ENCODE measurements around a stretch of chr6.

- PRO-cap, 2 experiments, result no peak in any of the 2 experiments
These were observed 19.6 kb upstream of the TAGAP start for GRCh38 chr6:159064327-159064940.

GRCh38 chr6:159094379-159094903 lies 49.6 kb upstream of the TAGAP start:
- PRO-cap, 2 experiments, result peak in 2 of 2 experiments; most common plus-strand start chr6:159094746 (in 1); most common minus-strand start chr6:159094666 (in 2)

DNA sequence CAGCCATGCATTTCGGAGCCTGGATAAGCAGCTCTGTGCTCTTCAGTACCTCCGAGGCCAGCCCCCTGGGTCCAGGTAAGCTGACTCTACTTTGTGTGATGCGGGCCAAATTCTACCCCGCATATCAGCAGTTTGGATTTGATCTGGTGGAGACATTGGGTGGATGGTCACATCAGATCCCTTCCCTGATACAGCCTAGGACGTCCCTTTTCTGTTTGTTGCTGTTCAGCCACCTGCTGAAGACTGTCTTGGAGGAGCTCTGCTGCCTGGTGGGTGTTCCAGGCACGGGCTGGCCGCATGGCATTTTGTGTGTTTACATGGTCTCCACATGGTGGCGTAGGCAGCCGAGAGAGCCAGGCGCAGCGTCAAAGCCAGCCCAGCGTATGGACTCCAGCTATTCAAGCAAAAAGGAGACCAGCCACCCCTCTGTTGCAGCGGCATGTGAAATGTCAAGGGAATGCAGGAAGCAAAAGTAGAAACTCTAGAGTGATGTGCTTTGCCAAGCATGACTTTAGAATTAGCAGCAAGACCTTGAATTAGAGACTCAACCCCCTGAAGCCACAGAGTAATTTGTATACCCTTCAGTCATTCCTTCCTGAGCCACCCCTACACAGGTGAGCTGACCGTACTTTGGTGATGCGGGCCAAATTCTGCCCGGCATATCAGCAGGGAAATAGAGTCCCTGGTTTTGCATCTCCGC lies 48.3 kb downstream of the FNDC1 start:
- PRO-cap, 2 experiments, result no peak in any of the 2 experiments

DNA sequence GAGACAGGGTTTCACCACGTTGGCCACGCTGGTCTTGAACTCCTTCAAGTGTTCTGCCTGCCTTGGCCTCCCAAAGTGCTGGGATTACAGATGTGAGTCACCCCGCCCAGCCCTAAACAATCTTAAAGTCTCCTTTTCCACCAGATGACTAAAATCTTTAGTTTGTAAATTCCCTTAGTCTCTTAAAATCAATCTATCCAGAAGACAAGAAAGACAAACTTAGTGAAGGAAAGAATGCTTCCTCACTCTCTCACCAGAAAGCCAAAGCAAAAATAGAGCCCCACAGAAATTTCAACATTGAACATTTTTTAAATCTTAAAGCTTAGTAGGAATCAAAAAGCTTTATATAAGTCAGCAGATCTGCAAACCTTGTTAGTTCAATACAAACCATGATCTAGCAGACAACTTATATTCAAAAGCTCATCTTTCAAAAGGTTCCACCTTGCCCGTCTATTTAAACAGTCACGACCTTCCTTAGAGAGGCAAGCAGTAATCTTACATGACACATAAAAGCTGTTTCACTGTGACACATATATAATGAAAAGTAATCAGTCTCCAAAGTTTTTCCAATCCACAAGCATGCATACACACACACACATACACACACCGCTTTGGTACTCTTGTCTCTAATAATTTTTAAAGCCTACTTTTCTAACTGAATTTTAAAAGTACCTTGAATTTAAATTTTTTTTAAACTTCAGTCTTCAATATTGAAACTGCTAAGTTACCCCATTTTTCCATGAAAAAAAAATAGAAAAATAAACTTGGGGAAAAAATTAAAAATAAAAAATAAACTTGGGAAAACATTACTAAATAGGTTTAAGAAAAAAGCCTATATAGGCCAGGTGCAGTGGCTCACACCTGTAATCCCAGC lies 13.0 kb downstream of the SOD2 start:
- PRO-cap, 2 experiments, result no peak in any of the 2 experiments

DNA sequence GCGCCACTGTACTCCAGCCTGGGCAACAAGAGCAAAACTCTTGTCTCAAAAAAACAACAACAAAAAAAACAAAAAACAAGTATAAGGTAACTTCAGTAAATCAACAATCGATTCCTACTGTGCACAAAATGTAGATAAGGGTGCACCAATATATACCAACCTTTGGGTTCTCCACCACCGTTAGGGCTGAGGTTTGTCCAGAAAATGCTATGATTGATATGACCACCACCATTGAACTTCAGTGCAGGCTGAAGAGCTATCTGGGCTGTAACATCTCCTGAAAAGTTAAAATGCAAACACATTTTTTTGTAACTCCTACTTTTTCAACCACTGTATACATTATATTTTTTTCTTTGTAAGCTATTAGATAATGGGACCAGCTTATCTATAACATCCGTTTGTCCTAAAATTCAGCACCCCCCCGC lies 5.1 kb downstream of the SOD2 start:
- PRO-cap, 2 experiments, result no peak in any of the 2 experiments

DNA sequence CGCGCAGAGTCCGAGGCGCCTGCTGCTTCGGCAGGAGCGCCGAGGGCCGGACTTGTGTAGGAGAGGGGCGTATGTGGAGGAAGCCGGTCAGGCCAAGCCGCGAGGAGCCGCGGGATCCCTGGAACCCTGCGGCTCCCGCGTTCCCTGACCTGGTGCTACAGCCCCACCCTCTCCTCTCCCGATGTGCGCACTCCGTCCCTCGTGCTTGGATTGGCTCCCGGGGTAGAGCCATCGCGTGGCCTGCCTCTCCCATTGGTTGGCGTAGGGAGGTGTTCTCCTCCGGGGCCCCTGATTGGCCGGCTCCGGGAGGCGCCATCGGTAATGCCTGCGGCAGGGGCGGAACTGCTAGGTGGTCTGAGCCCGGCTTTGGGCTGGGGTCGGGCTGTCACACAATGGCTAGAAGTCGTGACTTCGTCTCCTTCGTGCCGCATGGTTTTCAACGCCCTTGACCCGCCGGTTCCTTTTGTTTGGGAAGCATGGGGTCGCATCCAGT lies 363 bp downstream of the ACAT2 start:
- PRO-cap, 2 experiments, result peak in 2 of 2 experiments; most common plus-strand start position 318 of the sequence (in 1); most common minus-strand start position 157 of the sequence (in 1)

DNA sequence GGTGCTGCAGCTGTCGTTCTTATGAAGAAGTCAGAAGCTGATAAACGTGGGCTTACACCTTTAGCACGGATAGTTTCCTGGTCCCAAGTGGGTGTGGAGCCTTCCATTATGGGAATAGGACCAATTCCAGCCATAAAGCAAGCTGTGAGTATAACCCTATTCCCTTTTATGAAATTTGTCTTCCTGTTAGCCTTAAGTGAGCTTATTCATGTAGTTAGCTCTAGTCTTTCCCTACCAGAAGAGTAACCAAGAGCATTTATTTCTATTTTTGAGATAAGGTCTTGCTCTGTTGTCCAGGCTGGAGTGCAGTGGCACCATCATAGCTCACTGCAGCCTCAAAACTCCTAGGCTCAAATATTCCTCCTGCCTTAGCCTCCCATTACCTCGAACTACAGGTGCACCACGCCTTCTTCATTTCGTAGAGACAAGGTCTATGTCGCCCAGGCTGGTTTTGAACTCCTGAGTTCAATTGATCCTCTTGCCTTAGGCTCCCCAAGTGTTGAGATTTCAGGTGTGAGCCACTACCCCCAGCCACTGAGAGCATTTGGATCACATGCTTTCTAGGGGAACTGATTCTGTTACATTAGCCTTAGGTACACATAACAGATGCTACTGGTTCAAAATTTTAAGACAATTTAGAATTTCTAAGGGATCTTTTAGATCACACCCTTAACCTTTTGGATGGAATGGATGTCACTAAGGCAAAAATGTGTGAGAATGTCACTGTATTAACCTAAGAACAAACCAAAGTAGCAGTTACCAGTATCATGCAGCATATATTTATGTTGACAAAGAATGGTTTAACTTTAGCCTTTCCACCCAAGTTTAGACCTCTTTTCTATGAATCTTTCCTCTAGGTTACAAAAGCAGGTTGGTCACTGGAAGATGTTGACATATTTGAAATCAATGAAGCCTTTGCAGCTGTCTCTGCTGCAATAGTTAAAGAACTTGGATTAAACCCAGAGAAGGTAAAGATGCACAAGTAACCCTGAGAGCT lies 11.8 kb downstream of the TCP1 start:
- PRO-cap, 2 experiments, result no peak in any of the 2 experiments

- PRO-cap, 2 experiments, result peak in 2 of 2 experiments; most common plus-strand start chr6:159788900 (in 1); most common minus-strand start chr6:159788868 (in 2)
These were observed 558 bp downstream of the TCP1 start for GRCh38 chr6:159788752-159789335.

- PRO-cap, 2 experiments, result peak in 1 of 2 experiments; most common plus-strand start chr6:159929985 (in 1); most common minus-strand start chr6:159929885 (in 1)
These were observed 39.0 kb downstream of the MAS1 start for GRCh38 chr6:159929722-159930173.

DNA sequence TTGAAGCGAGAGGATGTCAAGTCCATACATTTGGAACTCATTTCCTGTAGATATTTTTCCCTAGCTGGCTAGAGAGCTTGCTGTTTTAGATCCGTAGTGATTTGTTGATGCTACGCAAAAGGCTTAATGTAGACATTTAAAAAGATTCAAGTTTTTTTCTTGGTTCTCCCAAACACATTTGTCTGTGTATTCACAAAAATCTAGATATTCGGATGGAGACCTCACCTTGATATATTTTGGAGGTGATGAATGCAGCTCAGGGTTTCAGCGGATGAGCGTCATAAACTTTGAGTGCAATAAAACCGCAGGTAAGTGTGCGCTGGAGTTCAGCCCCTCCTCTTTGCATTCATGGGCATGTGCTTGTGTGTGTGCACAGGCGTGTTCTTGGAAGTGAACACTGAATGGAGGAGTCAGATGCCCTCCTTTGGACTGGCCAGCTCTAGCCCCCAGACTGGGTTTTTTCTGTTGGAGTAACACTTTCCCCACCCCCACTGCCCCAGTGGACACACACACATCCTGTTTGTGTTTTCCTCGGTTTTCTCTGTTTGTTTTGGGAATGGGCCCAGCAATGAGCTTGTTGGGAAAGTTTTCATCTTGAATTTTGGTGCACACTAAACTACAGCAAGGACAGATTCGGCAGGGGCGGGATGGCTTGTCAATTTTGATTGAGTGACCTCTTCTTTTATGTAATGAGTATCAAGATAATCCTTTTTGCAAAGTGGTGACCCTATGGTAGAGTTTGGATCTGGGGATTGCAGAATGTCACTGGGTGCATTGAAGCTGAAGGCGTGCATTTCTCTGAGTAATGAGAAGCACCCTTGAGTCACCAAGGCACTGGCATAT lies 65.6 kb downstream of the IGF2R start:
- PRO-cap, 2 experiments, result no peak in any of the 2 experiments

DNA sequence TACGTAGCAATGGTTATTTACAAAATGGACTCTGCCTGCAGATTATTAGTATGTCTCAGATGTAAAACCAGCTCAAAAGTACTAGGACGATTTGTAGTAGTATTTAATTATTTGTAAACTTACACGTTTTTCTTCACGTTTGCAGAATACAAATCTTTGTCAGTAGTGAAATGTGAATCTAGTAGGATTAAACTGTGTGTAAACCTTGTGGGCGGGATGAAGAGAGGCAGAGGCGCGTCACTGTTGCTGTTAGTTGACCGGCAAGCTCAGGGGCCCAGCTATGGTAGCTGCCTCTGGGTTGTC lies 69.5 kb downstream of the IGF2R start:
- PRO-cap, 2 experiments, result no peak in any of the 2 experiments

DNA sequence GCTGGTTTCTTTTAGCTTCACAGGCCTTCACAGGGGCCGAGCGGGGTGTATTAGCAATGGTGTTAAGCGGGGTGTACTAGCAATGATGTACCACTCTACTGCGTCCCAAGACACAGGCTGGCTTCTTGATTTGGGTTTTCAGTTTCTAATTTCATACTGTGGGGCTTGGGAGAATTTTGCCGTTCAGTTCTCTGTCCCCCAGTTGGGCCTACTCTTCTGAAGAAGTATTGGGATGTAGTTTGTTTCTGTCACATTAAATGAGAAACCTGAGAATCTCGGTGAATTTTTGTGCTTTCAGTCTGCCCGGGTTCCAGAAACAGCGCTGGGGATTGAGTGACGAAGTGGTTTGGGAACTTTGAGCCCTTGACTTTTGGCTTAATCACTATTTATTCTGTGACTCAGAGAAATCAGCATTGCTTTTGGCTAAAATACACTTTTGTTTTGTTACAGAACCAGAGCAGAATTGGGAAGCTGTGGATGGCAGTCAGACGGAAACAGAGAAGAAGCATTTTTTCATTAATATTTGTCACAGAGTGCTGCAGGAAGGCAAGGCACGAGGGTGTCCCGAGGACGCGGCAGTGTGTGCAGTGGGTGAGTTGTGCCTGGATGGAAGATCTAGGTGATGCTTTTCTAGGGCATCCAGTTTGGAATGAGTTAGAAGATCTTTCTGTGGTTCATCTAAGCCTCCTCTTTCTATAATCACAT lies 74.0 kb downstream of the IGF2R start:
- PRO-cap, 2 experiments, result no peak in any of the 2 experiments

GRCh38 chr6:160067434-160068063 lies 54.1 kb upstream of the SLC22A1 start:
- PRO-cap, 2 experiments, result no peak in any of the 2 experiments

GRCh38 chr6:160077970-160078649 lies 43.5 kb upstream of the SLC22A1 start:
- PRO-cap, 2 experiments, result no peak in any of the 2 experiments

GRCh38 chr6:160084872-160085662 lies 36.5 kb upstream of the SLC22A1 start:
- PRO-cap, 2 experiments, result no peak in any of the 2 experiments

DNA sequence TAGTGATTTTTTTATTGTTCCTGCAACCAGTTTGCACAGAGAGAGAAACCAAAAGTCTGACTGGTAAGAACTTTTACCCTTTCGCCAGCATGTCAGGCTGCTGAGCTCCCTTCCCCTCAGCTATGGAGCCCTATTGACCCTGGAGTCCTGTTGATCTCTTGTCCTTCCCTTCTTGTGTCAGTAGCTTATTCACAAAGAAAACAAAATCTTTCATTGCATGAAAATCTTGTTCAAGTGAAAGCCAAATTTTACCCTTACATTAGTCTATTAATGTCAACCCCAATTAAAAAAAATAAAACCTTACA lies 1.5 kb upstream of the SLC22A1 start:
- PRO-cap, 2 experiments, result no peak in any of the 2 experiments

GRCh38 chr6:160122458-160123116 lies 972 bp downstream of the SLC22A1 start:
- PRO-cap, 2 experiments, result no peak in any of the 2 experiments

GRCh38 chr6:160141140-160141849 lies 19.7 kb downstream of the SLC22A1 start:
- PRO-cap, 2 experiments, result no peak in any of the 2 experiments

GRCh38 chr6:160275054-160276134 lies 16.8 kb upstream of the SLC22A2 start:
- PRO-cap, 2 experiments, result no peak in any of the 2 experiments

GRCh38 chr6:160445617-160446206 lies 97.5 kb downstream of the SLC22A3 start:
- PRO-cap, 2 experiments, result no peak in any of the 2 experiments

Data from helper T cell (primary cell).